Parietal lobe (tissue), 2 donors: ENCODE measurements around the gene HUNK.

DNA sequence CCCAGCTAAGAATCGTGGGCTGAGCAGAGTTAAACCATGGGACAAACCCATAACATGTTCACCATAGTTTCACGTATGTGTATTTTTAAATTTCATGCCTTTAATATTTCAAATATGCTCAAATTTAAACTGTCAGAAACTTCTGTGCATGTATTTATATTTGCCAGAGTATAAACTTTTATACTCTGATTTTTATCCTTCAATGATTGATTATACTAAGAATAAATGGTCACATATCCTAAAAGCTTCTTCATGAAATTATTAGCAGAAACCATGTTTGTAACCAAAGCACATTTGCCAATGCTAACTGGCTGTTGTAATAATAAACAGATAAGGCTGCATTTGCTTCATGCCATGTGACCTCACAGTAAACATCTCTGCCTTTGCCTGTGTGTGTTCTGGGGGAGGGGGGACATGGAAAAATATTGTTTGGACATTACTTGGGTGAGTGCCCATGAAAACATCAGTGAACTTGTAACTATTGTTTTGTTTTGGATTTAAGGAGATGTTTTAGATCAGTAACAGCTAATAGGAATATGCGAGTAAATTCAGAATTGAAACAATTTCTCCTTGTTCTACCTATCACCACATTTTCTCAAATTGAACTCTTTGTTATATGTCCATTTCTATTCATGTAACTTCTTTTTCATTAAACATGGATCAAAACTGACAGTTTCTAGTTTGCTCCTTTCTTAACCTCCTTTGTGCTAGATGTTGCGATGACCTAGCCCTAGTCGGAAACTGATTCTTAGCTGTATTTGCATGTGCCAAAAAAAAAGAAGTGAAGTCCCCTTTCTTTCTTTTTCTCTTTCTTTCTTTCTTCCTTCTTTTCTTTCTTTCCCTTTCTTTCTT lies 45.0 kb downstream of the MAP3K7CL start:
- RAMPAGE, long total RNA, result no peak

- RAMPAGE, long total RNA, result no peak
Observed at GRCh38 chr21:29182517-29183344, 52.3 kb downstream of the MAP3K7CL start.

GRCh38 chr21:29193622-29194034 lies 63.2 kb downstream of the MAP3K7CL start:
- RAMPAGE, long total RNA, result no peak

DNA sequence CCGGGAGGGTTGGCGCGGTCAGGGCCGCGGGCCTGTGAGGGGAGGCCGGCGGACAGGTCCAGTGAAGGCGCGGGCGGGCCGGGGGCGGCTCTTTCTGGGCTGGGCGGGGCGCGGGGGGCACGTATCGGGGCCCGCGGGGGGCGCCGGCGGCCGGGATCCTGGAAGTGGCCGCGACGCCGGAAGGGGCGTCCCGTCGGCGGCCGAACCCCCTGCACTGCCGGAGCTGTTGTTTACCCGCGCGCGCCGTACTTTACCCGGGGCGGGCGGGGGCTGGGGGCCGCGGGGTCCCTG lies 209 bp downstream of the BACH1 start:
- RAMPAGE, long total RNA, result no peak

DNA sequence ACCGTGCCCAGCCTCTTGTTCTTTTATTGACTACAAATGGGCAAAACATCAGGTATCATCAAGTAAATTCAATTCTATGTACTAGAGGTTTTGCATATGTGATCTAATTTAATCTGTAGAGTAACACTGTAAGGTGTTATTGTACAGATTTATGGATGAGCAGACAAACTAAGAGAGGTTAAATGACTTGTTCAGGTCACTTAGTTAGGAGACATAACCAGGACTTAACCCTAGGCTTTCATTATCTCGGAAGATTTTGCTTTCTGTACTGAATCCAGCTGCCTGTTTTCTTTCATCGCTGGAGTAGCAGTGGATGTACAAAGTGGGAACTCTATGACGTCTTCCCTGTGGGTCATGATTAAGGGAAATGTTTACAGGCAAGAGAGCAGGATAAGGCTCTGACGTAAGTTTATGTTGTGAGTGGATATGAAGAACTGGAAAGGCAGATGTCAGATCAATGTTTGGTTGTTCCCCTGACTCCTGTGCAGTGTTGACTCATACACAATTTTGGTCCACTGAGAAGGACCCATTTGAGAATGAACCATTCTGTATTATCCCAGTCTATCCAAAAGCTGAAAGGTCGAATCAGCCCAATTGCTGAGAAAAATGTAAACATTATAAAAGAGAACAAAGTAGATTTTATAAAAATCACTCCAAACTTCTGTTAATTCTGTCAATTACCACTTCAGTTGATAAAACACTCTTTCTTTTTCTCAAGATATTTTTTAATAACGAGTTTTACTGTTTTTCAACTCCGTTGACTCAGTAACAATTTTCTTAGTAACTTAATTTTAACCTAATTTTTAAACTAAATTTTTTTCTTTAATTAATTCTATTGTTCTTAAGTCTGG lies 292.4 kb downstream of the GRIK1 start:
- RAMPAGE, long total RNA, result no peak

DNA sequence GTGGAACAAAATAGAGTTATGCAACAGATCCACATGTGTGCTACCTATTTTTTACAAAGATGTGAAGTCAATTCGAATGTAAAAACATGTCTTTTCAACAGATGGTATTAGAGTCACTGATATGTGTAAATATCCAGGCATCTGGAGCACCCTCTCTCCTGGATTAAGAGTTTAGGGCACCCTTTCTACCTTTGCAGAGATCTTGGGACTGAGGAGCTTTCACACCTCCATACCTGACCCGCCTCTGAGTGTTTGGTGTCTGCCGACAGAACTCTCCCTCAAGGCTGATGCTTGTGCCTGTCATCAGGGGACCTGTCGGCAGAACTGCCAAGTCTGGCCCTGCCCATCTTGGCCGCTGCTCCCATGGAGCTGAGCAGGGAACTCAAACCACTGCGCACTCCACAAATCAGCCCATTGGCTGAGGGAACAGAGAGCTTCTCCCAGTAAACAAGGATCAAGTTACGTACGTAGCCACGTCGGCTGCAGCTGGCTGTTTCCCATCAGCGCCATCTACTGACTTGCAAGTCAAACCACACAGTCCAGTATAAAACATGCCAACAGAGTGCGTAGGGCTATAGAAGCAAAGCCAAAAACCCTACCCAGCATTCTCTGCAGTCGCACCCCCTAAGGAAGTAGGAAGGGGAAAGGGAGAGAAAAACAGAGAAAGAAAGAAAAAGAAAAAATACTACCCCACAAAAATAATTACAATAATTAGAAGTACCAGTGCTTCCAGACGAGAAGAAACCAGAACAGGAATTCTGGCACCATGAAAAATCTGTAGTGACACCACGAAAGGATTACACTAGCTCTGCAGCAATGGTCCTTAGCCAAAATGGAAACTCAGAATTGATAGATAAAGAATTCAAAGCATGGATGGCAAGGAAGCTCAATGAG lies 13.0 kb downstream of the KRTAP13-1 start:
- RAMPAGE, long total RNA, result no peak

- RAMPAGE, long total RNA, result no peak
Observed at GRCh38 chr21:31182043-31182973, 144.0 kb upstream of the KRTAP19-8 start.

DNA sequence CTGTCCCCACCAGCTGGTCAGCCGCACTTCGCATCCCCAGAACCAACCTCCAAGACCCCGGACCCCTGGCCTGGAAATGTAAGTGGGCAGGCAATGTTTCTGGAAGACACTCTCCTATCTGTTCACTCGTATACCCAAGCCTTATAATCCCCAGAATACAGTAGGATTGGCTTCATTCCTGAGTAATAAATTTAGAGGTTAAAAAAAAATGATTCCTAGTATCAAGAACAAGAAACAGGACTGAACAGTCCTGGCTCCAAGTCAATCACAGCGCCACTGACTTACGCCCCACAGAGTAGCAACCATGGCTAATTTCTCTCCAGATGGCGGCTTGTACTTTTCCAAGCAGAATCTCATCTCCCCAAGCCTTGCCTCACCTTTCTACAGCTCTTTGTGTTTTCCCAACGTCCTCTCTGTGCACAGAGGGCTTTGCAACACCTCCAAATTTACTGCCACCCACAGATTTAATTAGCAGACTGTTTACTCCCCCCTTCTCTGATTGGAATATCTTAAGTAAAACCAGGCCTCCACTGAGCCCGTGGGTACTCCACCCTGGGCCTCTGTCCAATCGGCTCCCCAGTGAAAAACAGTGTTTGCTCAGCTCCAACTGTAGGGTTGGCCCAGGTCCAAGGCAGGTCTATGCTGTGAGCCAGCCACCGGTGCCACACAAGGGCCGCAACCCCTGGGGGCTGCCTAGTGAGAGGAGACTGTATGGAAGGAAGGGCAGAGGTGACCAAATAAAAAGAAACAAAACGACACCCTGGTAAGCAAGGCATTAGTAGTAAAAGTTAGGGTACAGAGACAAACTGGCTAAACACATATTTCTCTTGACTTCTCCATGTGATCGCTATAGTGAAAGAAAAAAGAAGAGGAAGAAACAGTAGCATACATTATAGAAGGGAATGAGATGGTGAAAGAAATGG lies 128.5 kb upstream of the SOD1 start:
- RAMPAGE, long total RNA, result no peak

- RAMPAGE, long total RNA, result no peak
Observed at GRCh38 chr21:31554521-31555211, 104.8 kb upstream of the SOD1 start.

DNA sequence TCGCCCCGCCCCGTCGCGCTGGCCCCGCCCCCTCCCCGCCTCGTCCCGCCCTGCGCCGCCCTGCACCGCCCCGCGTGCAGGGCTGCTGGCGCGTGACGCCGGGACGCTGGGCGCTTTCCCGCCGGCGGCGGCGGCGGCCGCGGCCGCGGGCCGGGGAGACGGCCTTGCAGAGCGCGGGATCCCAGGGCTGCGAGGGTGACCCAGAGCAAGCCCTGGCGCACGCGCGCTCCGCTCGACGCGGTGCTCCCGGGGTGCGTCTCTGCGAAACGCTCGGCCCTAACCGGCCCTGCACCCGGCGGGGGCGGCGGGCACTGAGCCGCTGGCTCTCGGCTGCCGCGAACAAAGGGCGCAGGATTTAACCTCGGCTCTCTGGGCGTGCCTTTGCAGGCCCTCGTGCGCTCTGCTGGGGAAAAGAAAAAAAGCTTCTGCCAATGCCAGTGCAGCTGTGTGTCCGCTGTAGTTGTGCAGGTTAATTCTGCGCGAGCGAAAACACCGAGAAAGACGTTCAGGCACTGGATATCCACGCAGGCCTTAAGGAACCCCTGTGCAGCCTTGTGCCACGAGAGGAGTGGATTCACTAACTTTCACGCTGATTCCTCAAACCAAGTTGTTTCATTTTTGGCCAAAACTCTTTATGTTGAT lies 362 bp upstream of the SCAF4 start:
- RAMPAGE, long total RNA, result no peak

- RAMPAGE, long total RNA, result no peak
Observed at GRCh38 chr21:31781819-31782087, 49.8 kb upstream of the SCAF4 start.

DNA sequence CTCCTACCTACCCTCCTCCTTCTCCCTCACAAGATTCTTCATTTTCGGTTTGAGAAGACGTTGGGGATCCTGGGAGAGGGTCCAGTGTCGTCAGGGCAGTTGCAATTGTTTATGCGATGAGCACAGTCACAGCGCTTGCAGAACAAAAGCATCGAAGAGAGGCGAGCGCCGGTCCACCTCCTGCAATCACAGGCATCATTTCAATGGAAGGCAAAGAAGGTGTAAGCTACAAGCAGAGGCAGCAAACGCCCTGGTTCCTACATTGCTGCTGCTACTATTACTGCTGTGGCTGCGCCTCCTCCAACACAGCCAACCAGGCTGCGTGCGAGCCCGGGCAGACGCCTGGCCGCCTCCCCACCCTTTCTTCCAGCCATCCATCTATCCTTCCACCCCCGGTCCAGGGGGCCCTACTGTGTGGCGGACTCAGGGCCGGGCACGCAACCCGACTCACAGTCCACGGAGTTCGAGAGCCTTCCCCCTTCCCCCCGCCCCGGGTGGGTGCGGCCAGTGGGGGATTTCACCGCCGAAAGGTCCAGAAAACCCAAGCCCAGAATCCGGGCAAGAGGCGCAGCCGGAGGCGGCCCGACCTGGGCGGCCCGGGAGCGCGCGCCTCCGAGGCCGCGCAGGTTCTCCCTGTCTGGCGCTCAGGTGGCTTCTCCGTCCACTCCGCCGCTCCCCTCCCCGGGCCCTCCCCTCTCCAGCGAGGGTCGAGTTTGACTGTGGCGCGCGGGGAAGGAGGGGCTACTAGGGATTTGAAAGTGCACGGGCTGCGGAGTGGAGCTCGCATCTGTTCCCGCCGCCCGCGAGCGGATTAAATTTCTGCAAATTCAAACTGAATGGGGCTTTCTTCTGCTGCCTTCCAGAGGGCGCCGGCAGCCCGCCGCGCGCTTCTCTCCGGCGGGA lies at the start of gene HUNK:
HUNK (plus strand) TSS at position 744 of the 903 bp plus-strand sequence.
- RAMPAGE, long total RNA, result no peak

GRCh38 chr21:32315550-32315859 lies 16.9 kb downstream of the MRAP start:
- RAMPAGE, long total RNA, result no peak

DNA sequence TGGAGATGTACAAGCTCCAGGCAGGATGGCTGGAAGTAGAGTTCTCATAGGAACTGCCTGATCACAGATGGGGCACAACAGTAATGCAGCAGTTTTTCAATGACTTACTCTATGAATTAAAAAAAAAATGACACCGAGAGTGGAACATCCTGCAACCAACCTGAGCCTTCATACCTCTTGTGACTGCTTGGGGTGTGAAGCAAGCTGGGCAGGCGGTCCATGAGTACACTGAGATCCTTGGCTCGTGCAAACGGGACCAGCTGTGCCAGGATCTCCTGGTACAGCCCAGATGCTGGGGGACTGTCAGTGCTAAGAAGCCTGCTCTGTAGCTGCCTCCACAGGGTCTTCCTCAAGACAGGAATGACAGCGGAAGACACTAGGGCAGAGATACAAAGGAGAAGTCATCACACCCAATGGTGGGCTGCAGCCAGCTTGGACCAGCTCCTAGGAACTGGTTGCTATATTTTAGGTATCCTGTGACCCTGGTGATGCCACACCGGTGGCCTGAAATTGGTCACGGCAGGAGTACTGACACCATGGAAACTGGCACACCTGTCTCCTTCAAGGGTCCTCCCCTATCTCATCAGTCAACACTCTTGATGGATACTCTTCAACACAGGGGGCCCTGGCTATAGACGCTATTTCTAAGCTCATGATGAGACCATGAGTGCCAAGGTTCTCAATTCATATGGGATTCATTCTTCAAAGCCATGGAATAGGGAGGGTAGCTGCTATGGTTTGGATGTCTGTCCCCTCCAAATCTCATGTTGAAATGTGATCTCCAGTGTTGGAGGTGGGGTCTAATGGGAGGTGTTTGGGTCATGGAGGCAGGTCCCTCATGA lies 46.8 kb downstream of the MRAP start:
- RAMPAGE, long total RNA, result no peak

DNA sequence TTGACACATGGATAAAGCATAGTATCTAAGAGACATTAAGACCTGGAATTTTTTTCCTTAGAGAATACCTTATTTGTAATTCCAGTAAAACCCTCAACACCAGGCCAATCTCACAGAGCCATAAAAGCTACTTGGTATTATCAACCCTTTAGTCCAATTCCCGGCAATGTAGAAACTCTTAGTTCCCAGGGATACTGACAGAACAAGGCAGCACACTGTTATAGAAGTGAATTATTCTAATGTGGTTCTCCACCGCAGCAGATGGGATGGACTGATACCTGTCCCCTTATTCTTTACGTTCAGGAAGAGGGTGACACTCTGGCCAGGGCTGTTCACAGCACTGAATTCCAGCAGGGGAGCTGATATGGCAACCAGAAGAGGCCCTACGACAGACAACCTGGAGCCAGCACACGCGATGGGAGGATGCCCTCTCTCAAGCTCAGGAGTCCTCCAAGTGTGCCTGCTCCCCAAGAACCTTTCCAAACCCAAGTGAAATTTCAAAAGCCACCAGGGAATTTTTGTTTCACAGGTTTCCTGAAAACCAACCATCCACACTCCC lies 10.4 kb downstream of the URB1 start:
- RAMPAGE, long total RNA, result no peak

GRCh38 chr21:32448579-32449055 lies 36.1 kb downstream of the EVA1C start:
- RAMPAGE, long total RNA, result no peak

- RAMPAGE, long total RNA, result no peak
Observed at GRCh38 chr21:32493020-32493810, 80.7 kb downstream of the EVA1C start.

- RAMPAGE, long total RNA, result no peak
Observed at GRCh38 chr21:32508077-32508507, 77.2 kb downstream of the TCP10L start.

DNA sequence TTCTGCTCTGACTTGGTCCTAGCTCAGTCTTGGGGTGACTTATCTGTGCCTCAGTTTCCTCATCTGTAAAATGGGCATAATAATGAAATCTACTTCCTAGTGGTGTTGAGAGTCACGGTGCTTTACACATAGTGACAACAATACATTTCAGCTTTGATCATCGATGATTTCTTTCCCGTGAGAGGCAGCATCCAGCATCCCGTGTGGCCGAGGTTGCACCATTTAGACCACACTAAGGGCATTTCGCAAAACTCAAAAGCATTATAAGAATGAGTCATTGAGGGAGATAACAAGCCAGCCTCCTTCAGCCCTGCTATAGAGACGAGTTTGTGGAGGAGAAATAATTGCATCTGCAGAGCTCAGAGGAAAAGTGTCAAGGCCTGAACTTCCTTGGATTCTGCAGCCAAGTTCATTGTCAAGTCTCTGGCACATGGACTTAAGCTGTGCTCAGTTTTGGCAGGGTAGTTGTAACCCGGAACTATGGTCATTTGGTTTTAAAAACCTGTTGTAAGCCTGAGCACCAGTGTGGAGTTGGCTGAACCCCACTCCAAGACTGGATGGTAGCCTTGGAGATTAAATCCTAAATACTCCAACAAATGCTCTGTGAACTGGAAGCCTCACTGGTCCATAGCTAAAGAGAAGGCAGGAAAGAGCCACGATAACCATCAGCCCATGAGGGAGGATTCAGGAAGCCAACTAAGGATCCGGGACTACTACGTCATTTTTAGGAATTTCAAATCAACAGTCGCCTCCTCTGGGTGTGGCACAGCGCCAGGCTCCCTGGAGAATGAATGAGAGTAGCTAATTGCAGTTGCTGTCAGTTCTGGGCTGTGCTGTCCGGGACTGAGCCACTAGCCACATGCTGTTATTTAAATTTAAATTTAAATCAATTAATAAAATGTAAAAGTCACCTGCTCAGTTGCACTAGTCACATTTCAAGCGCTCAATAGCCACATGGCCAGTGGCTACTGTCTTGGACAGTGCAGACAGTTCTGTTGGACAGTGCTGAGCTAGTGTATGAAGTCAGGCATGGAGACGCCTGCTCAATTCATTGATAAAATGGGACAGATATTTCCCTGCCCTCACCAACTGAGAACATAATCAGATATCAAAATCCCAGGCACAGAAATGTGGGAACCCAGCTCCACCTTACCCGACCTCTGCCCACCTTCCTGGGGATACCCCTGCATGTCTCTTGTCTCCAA lies 64.0 kb downstream of the TCP10L start:
- RAMPAGE, long total RNA, result no peak

GRCh38 chr21:32573092-32573560 lies 12.2 kb downstream of the TCP10L start:
- RAMPAGE, long total RNA, result no peak